Suprapubic skin (tissue), 4 donors: Measurements from ENCODE around the gene CSNK1G3.

DNA sequence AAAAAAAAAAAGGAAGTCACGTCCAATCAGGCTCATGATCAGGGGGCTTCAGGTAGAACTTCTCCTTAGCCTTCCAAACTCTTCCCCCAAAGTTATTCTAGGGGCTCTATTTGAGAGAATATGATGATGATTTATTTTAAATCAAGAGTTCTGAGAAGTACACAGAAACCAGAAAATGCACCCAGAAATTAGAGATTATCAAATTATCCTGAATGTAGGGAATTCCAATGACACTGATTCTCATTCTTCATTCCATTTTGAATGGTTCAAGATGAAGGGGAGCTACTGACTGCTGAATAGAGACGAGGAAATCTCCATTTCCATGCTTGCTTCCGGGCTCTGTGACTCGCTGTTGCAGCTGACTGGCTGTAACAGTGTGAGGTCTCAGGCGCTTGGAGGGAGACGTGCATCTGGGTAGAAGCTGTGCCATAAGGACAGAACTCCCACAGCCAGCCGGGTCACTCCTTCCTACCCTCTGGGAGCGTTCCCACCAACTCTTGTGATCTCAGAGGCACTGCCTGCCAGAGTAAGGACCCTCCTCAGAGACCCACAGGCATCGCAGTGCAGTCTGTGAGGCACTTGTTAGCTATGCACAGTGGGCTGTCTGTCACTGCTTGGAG lies 203.2 kb upstream of the SEMA6A start:
- PRO-cap: no peak
- RAMPAGE, long total RNA, 4 experiments: no peak in any of the 4 experiments

DNA sequence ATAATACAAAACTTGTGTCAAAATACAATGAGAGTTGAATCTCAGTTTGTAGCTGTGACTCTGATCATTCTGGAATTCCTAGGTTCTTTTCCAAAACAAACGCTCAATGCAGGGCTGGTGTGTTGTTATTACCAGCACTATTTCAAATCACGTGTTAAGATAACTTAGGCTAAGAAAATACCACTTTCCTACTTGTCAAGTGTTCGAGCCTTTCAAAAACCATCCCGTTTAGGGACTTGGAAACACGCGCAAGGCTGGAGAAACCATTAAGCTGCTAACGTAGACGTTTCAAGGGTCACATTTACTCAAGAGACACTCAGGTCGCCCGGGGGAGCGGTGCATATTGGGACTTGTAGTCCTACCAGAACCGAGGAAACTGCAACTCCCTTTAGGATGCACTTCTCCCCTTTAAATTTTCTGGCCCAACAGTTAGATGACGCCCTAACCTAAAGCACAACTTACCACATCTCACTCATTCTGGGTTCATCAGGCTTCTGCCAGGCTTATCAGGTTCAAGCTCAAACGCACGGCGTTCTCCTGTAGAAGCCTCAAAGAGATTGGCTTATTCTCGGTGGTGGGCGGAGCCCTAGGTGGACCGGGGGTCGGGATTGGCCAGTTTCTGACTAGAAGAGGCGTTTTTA lies 423 bp upstream of the DMXL1 start:
- PRO-cap: bidirectional peak, plus-strand start outside the sequence, minus-strand start at position 496 of the sequence
- RAMPAGE, long total RNA, 4 experiments: no peak in any of the 4 experiments

GRCh38 chr5:119117170-119118020 lies 46.5 kb downstream of the DMXL1 start:
- PRO-cap: no peak
- RAMPAGE, long total RNA, 4 experiments: no peak in any of the 4 experiments

DNA sequence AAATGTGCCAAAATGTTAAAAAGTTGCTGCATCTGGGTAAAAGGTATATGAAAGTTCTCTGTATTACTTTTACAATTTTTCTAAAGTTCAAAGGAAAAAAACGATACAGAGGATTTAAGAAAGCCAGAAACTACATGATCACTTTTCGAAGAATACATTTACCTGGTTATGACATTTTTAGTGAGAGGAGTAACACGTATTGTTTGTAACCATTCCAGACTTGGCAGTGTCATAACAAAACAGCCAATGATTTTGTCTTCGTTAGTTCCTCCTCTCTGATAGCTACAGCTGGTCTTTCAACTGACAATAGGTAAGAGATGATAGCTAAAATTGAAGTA lies 117.1 kb upstream of the TNFAIP8 start:
- PRO-cap: no peak
- RAMPAGE, long total RNA, 4 experiments: no peak in any of the 4 experiments

GRCh38 chr5:119275742-119276194 lies 80.1 kb upstream of the TNFAIP8 start:
- PRO-cap: no peak
- RAMPAGE, long total RNA, 4 experiments: no peak in any of the 4 experiments

DNA sequence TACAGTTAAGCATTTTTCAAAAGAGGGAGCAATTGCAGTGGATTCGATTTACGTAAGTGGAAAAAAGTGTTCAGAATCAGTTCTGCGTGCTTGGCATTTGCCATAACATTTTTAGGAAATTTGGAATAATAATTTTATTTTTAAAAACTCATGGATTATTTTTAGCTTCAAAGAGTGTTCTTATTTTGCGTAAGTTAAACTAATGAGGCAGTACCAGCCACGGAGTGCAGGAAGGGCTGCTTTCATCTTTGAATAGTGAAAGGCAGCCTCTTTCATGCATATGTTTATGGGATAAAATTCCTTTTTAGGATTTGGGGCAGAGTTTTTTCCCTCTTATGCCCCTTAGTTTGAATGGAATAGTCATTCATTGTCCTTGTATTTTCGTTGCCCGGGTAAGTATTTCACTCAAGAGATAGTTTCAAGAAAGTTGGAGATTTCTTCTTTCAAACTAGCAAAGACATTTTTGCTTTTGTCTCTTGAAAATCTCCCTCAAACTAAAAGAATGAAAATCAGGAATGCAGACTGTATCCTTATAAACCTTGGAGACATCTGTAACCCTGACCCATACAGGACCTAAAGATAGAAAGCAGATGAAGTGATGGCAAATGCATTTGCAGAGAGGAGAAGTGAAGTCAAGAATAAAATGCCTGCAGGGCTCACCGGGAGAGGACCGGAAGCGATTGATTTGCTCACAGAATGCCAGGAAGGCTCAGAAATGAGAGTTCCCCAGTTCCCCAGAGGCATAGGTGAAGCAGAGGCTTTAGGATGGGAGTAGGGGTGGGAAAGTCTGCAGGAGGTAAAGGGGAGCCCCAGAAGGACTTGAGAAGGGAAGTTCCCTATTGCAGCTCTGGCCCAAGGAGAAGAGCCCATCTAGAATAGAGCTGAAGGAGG lies 64.2 kb upstream of the TNFAIP8 start:
- PRO-cap: no peak
- RAMPAGE, long total RNA, 4 experiments: start-site peak on the plus strand in 1 of 4 experiments, centred at position 539 of the sequence, 8 reads per replicate

DNA sequence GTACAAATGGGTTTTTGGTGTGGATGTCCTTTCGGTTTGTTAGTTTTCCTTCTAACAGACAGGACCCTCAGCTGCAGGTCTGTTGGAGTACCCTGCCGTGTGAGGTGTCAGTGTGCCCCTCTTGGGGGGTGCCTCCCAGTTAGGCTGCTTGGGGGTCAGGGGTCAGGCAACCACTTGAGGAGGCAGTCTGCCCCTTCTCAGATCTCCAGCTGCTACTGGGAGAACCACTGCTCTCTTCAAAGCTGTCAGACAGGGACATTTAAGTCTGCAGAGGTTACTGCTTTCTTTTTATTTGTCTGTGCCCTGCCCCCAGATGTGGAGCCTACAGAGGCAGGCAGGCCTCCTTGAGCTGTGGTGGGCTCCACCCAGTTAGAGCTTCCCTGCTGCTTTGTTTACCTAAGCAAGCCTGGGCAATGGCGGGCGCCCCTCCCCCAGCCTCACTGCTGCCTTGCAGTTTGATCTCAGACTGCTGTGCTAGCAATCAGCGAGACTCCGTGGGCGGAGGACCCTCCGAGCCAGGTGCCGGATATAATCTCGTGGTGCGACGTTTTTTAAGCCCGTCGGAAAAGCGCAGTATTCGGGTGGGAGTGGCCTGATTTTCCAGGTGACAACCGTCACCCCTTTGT lies 150.7 kb downstream of the FAM170A start:
- PRO-cap: no peak
- RAMPAGE, long total RNA, 4 experiments: no peak in any of the 4 experiments

DNA sequence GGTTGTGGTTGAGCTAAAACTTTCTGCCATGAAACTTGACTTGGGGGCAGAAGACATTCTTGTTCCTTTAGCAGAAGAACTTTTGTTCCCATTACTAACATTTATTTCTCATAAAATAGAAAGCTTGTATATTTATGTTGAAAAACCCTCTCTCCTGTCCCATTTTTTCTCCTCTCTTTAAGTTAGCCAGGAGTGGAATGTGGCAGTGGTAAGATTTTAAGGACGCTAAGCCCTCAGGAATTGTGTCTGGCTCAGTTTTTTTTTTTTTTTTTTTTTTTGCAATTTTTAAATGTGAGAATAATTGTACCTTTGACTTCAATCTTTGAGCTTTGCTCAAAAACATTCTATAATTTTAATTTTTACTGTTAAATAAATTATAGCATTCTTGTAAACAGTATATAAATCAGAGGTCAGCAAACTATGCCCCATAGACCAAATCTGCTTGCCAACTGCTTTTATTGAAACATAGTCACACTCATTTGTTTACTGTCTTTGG lies 452.3 kb downstream of the PRR16 start:
- PRO-cap: no peak
- RAMPAGE, long total RNA, 4 experiments: no peak in any of the 4 experiments

- PRO-cap: no peak
- RAMPAGE, long total RNA, 4 experiments: no peak in any of the 4 experiments
These were observed 12.9 kb downstream of the LOX start for GRCh38 chr5:122064954-122065814.

GRCh38 chr5:122415284-122415987 lies 103.4 kb downstream of the SNCAIP start:
- PRO-cap: no peak
- RAMPAGE, long total RNA, 4 experiments: no peak in any of the 4 experiments

DNA sequence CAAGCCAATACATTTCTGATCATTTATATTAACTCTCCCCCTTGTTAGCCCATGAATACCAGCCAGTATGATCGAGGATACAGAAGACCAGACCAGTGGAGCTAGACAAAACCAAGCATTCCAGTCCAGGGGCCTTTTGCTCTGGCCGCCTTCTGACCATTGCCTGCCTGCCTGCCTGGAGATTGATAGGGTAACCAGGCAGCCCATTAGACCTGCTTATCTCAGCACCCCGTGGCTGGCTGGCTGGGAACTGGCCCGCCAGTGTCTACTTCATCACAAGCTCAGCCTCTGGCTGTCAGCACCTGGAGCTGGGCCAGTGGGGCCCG lies 181.2 kb downstream of the SNCAIP start:
- PRO-cap: no peak
- RAMPAGE, long total RNA, 4 experiments: no peak in any of the 4 experiments

DNA sequence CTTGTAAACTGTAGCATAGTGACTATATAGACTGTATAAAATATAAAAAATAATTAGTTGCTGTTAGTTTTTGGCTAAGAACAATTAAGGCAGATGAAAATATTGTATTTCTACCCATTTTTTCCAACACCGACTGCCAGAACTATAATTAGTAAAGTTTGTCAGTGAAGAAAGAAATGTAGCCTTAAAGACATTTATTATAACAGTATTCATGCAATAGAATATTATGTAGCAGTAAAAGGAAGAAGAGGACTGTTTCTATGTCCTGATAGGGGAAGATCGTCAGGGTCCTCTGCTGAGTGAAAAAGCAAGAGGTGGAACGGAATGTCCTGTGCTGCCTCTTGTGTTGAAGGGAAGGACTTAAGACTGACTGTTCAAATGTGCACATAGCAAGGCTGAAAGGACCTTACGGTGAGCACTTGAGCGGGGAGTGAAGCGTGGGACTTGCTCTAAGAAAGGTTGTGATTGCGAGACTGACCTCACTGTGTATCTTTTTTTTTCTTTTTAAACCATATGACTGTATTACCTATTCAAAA lies 63.2 kb downstream of the SNX24 start:
- PRO-cap: no peak
- RAMPAGE, long total RNA, 4 experiments: start-site peak on the plus strand in 1 of 4 experiments, centred at position 383 of the sequence, 5 reads per replicate

GRCh38 chr5:123035132-123035601 lies 1.4 kb downstream of the PPIC start:
- PRO-cap: no peak
- RAMPAGE, long total RNA, 4 experiments: no peak in any of the 4 experiments

GRCh38 chr5:123512050-123513106 lies at the start of gene CSNK1G3:
Gene CSNK1G3, plus strand, starts transcription at chr5:123512177.
- PRO-cap: bidirectional peak, plus-strand start at chr5:123512268, minus-strand start at chr5:123511984; bidirectional peak, plus-strand start at chr5:123512464, minus-strand start at chr5:123512466
- RAMPAGE, long total RNA, 4 experiments: start-site peak on the plus strand in 1 of 4 experiments, at chr5:123512150-123512273 at its widest, 29 reads per replicate

DNA sequence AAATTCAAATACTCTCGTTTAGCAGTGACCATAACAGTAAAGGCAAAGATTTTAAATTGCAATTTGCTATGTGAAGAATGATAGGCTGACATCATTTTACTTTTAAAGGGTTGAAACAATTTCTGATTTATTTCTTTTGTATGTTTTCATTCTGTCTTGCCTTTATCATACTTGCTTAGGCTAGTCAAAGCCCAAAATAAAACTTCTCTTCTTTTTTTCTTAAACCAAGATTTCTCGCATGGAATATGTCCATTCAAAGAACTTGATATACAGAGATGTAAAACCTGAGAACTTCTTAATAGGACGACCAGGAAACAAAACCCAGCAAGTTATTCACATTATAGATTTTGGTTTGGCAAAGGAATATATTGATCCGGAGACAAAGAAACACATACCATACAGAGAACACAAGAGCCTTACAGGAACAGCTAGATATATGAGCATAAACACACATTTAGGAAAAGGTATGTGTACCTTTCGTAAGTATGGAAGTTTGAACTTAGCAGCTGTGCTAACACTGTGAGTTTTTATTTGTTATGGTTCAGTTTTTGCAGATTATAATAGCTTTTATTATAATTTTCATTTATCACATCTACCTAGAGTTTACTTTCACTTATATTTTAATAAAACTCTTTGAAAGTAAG lies 63.6 kb downstream of the CSNK1G3 start:
- PRO-cap: no peak
- RAMPAGE, long total RNA, 4 experiments: no peak in any of the 4 experiments

GRCh38 chr5:124263619-124264440 lies 482.6 kb downstream of the ZNF608 start:
- PRO-cap: no peak
- RAMPAGE, long total RNA, 4 experiments: no peak in any of the 4 experiments

DNA sequence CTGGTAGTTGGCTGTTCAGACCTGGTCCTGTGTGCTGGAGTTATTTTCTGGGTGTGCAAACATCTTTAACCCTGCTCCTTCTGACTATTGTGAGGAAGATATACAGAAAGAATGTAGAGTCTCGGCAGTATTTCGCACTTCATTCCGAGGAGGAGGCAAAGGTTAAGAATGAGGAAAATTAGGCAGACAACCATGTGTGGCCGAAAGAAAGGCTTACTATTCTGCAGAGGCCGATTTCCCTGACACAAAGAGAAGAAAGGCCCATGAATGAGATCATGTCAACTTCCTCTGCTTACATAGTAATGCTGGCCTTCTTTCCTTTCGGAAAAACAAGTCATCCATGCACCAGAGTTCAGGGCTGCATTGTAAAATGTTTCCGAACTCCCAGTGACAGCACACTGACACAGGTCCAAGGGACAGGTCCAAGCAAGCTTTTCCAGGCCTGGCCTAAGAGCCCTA lies 141.0 kb downstream of the ZNF608 start:
- PRO-cap: no peak
- RAMPAGE, long total RNA, 4 experiments: no peak in any of the 4 experiments

- PRO-cap: no peak
- RAMPAGE, long total RNA, 4 experiments: no peak in any of the 4 experiments
These were observed 69.3 kb downstream of the ZNF608 start for GRCh38 chr5:124677263-124677477.

GRCh38 chr5:124748946-124749079 lies 2.4 kb upstream of the ZNF608 start:
- PRO-cap: bidirectional peak, plus-strand start at chr5:124749001, minus-strand start at chr5:124748806
- RAMPAGE, long total RNA, 4 experiments: no peak in any of the 4 experiments

DNA sequence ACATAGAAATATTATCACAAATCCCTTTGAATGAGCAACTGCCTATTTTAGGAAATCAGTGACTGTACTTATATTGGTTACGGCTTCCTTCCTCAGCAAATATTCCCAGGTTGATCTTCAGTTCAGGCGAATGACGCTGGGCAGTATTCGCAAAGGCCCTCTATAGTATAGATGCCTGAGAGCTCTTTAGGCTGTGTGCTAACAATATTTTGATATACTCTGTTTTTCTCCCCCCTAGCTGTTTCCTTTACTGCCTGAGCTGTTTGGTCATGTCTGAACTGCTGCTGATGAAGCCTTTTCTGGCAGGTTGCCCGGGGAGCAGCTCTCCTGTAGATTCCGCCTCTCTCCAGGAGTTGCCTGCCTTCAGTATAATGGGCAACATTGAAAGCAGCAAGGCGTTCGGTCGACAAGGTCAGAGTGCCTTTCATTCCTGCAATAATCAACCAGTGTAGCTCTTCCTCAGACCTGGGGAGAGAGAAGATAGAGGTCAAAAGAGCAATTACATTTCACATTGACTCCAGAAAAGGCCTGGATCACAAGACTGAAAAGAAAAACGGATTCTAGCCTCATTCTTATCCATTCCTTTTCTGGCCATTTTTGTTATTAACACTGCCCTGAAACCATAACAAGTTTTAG lies 60.0 kb upstream of the ZNF608 start:
- PRO-cap: no peak
- RAMPAGE, long total RNA, 4 experiments: no peak in any of the 4 experiments